Ureter (tissue), 1 donor: ENCODE measurements around a stretch of chr6.

GRCh38 chr6:168101381-168102043, 22.5 kb upstream of the FRMD1 start:
- PRO-cap: no peak

GRCh38 chr6:168200606-168201013, 119.0 kb downstream of the DACT2 start:
- PRO-cap: no peak

GRCh38 chr6:168270761-168271401, 48.7 kb downstream of the DACT2 start:
- PRO-cap: no peak

GRCh38 chr6:168280690-168281398, 38.7 kb downstream of the DACT2 start:
- PRO-cap: no peak

- PRO-cap: no peak
Measured at GRCh38 chr6:168368109-168368385, 48.5 kb upstream of the DACT2 start.

DNA sequence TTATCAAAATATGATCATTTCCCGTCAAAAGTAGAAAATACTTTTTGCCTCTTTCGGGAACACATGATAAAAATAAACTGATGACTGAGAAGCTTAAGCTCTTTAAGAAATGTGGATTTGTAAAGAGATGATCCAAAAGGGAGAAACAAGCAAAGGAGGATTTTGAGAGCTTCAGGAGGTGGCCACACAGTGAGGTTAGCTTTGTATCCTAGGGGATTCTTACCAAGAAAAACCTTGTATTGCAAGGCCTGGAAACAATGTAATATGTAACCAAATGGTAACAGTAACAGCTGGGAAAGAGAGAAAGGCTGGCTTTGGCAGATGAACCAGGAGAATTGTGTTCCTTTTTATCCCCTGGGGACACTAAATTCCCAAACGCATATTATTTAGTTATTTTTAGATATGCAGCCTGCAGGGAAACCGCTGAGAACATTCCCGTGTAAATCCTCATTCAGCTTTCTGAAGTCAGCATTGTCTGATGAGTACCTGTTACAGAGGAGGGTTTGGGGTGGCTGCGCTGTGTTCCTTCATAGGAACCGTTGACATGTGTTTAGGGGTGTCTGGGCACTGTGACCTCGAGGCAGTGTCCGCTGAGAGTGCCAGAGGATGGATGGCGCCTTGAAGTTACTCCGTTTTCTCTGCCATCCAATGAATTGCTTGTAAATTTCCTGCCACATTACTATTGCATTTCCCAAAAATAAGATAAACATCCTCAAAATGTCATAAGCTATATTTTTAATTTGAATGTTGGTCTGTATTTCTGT, 101.3 kb downstream of the SMOC2 start:
- PRO-cap: no peak

- PRO-cap: no peak
Measured at GRCh38 chr6:168598781-168599069, 157.7 kb downstream of the SMOC2 start.

DNA sequence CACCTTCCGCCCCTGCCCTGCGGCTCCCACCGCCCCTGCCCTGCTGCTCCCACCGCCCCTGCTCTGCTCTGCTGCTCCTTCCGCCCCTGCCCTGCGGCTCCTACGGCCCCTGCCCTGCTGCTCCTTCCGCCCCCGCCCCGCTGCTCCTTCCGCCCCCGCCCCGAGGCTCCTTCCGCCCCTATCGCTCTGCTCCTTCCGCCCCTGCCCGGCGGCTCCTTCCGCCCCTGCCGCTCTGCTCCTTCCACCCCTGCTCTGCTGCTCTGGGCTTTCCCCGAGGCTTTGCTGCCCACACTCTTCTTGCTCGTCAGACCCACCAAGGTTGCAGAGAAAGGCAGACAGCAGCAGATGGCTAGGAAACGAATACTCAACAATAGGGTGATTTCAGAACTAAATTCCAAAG, 78.7 kb downstream of the THBS2 start:
- PRO-cap: unidirectional peak, minus-strand start at position 95 of the sequence

GRCh38 chr6:169252752-169253637, 651 bp downstream of the THBS2 start:
- PRO-cap: no peak

- PRO-cap: no peak
Measured at GRCh38 chr6:169427779-169428357, 174.2 kb upstream of the THBS2 start.

GRCh38 chr6:169428396-169429045, 174.9 kb upstream of the THBS2 start:
- PRO-cap: no peak

- PRO-cap: no peak
Measured at GRCh38 chr6:169708797-169709833, 7.2 kb downstream of the C6orf120 start.

DNA sequence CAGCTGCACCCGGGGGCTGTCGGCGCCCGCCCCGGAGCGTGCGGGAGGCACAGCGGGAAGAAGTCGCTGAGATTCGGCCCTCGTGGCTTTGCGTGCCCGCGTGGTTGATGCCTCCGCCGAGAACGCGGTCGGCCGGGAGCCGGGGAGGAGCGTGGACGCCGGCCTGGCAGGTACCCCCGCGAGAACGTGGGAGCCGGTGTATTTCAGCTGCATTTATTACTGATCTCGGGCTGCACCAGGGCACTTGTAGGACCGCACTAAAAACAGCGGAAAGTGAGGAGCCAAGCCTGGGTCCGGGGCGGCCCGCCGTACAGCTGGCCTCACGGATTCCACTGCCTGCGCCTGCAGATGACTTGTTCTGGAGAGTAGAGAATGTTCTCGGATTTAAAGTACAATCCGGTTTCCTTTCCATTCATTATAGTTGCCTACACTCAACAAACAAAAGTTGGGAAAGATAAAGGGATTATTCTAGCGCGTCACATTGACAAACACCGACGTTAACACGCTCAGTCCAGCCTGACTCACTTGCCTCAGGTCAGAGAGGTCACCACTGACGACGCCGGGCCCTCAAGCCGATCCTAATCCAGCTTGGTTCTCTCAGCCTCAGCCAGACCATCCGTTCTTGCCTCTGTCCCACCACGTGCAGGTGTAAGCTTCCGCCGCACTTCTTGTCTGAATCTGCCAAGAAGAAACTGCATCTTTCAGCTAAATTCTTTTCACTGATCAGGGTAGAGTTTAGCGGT, 763 bp upstream of the PHF10 start:
- PRO-cap: unidirectional peak, minus-strand start at position 334 of the sequence

- PRO-cap: no peak
Measured at GRCh38 chr6:169763663-169764385, 12.4 kb downstream of the ERMARD start.

DNA sequence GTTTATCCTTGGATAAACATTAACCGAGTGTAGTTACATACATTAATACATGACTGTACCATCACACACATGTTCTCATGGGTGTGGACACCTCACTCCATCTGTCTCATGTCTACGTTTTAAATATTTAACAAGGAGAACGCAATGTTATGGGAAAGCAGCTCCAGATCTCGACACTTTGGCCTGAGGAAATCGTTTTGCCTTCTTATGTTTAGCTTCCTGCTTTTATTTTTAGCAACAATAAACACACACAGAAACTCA, 110.7 kb downstream of the ERMARD start:
- PRO-cap: no peak

DNA sequence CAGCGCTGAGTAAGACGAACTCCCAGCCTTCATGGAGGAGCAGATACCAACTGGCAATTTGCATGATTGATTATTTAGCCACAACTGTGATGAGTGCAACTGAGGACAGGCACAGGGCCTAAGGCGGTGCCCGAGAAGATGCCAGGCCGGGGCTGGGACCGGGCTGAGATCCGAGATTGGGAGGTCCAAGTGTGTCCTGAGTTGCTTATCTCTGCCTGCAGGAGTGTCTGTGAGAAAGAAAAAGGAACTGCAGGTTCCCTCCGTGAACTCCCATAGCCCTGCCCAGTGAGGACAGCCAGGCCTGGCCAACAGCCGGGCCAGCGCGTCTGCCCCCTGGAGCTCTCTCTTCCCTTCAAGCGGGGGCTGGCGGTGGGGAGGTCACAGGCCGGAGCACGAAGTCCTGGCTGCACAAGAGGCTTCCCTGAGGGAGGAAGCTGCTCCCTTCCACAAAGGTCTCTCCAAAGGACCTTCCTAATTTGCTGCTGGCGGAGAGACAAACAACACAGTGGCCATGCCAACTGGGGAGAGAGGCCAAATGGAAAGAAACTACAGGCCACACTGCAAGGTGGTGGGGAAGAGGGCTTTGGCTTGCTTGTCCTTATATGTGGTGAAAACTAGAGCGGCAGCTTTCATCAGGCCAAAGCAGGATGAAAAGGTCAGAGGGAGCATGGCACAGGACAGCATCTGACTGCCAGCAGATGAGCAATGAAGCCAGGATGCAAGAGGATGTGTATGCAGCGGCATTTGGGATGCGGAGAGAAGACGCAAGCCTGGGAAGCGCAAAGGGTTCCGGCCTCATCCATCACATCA, 259.8 kb downstream of the ERMARD start:
- PRO-cap: no peak

- PRO-cap: no peak
Measured at GRCh38 chr6:170043873-170044758, 246.8 kb downstream of the DLL1 start.

DNA sequence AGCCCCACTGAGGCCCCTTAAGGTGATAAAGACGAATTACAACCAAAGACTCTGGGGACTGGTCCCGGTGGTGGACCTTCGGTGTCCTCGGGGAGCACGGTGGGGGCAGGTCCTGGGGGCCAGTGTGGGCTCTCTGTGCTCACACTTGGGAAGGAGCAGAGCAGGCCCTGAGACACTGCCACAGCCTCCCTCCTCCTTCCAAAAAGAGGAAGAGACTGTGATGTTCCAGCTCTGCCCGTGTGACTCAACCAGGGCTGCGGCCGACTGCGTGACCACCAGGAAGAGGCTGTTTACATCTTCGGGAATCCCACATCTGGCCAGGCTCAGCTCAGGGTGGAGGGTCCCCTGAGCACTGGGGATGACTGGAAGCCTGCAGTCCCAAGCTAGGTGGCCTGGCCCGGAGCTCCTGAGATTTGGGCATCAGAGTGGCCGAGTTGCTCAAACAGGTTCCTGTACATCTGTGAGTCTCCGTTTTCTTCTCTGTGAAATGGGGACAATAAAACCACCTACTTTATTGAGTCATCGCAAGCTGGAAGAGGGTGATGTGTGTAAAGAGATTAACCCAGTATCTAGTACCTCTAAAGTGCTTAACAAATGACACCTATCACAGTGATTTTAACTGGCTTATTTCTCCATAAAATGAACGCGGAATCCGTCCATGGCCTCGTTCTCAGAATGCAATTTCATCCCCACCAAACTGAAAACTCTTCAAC, 242.2 kb downstream of the DLL1 start:
- PRO-cap: no peak

GRCh38 chr6:170126500-170126840, 164.4 kb downstream of the DLL1 start:
- PRO-cap: no peak

DNA sequence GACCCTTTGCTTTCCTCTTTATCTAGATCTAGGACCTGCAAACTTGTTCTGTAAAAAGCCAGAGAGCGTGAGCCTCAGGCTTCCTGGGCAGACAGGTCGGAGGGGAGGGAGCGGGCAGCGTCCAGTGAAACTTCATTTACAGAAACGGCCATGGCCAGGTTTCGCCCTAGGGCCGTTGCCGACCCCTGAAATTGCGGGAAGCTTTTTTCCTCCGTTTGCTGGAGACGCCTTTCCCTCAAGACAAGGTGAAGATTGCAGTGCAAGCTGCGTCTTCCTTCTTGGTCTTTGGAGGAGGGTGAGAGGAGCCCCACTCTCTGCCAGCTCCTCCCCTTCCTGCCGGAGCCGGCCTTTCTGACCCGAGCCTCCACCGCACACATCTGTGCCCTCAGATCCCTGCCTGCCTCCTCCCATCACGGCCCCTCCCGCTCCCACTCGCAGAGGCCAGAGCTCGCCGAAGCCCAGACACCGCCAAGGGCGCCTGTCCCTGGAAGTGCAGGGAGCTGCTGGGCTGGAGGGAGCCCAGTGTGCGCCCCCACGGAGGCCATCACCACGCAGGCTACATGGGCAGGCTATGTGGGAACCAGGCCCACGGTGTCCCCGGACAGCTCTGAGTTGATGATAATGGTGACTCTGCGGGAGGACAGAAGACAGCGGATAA, 155.2 kb downstream of the DLL1 start:
- PRO-cap: no peak